Osteocyte (in vitro differentiated cells): ENCODE data around the genes DDB2 and NUP160.

DNA sequence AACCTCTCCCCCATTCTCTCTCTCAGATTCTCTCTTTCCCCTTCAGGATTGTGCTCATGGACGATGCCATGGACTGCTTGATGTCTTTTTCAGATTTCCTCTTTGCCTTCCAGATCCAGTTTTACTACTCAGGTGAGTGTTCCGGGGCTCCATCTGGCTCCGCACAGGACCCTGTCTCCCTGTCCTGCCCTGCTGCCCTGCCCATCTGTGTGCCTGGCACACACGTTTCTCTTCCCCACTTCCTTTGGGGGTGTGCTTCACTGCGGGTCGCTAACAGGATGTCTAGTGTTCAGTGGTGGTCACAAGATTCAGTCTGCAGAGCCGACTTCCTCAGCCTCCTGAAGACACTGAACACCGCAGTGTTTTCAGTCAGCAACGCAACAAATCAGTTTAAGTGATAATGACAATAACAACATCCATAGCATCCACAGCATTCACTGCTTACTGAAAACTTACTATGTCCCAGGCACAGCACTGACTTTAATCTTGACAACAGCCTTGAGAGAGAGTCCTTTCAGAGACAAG, 21.5 kb downstream of the ARFGAP2 start:
- PRO-cap, result no peak

- PRO-cap, result no peak
Measured at GRCh38 chr11:47175970-47176520, 634 bp downstream of the ARFGAP2 start.

DNA sequence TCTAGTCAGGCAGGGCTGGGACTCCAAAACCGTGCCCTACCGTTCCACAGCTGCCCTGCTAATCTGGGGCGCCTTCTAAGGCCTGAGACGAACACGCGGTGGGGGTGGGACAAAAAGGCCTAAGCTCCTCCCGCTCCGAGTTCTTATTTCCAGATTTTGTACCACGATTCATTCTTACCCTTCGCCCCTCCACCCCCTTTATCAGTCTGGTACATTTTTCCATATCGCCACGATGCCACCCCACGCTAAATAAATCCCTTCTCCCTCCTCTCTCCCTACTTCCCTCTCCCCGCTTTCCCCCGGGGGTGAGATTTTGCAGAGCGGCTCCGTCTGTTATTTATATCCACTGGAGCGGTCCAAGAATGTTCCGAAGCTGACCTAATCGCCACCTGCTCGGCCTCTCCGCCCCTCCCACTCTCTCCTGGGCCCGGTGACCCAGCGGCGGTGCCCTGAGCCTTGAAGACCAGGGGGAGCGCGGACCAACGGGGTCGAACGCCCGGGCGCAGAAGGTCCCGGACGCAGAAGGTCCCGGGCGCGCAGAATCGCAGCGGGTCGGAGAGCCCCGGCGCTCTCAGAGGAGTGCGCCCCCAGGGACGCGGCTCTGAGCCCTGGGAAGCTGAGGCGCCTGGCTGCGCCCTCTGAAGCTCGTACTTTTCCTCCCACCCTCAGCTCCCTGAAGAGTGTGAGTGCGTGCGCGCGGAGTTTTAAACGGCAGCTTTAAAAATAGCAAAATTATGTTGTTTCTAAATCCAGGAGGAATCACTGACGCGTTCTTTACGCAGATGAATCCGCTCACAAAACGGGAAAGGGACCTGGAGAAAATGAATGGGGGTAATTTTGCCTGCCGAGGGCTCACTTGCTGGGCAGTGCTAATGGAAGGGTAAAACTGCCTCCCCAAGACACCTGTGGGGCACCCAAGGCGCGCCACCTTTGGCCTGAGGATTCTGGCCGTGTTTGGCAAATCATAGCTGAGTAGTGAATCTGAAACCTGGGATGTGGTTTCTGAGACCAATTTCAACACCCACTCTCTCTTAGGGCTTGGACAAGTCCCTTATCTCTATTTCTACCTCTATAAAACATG, 1.0 kb upstream of the PACSIN3 start:
- PRO-cap, result unidirectional peak, minus-strand start at position 65 of the sequence; unidirectional peak, minus-strand start at position 640 of the sequence

DNA sequence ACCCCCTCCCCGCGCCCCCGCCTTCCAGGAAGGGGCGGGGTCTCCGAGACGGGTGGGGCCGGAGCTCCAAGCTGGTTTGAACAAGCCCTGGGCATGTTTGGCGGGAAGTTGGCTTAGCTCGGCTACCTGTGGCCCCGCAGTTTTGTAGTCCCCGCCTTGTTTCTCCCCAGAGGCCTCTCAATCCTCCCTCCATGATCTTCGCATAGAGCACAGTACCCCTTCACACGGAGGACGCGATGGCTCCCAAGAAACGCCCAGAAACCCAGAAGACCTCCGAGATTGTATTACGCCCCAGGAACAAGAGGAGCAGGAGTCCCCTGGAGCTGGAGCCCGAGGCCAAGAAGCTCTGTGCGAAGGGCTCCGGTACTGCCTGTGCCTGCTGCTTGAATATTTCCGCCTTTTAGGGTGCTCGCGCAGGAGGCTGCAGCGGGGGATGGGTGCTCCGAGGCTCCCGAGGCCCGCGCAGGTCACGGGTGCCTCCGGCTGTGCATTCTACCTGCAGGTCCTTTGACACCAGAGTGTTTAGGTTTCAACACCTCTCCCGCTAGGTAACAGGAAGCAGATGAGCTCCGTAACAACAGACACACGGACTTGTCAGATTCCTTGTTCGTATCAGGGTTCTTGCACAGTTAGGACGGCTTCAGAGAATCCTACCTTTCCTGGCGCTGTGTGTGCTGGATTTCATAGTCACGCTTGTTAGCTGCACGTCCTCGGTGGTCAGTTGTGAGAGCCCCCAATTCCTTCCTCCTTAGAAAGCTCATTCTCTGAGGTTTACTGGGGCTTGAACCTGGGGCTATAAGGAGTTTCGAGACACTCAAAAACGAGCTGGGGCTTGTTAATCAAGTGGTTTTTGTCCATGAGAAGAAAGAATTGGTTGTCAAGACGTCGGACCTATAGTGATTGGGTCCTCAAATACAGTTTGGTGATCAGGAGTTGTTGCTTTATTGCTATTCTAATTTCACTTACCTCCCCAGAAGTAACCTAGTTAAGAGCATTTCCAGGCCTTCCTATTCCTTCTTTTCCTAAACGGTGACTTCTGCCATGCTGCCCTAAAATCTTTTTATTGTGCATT, at the start of gene DDB2:
Gene DDB2, plus strand, starts transcription at position 74 of the 1,072 bp plus-strand sequence.
- PRO-cap, result bidirectional peak, plus-strand start at position 74 of the sequence, minus-strand start outside the sequence

GRCh38 chr11:47244964-47246111, 3.3 kb downstream of the ACP2 start:
- PRO-cap, result no peak

DNA sequence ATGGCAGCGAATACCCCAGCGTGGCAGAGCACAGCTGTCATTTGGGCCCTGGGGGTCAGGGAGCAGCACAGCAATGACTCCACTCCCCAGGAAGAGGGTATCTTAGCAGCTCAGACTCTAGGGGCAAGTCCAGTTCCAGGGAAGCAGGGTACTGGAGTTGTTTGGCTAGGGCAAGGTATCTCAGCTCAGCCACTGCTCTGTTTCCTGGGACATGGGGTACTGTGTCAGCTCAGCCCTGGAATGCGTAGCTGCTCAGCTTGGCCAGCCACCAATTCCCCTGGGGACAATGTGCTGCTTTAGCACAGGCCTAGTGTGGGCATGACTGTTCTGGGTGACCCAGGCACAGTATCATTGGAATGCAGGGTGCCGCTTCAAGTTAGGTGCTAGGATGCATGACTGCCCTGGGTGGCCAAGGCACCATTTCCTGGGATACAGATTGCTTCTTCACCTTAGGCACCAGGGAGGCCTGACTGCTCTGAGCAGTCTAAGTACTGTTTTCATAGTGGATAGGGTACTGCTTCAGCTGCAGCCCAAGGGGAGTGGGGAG, 46.8 kb downstream of the MYBPC3 start:
- PRO-cap, result no peak

- PRO-cap, result no peak
Measured at GRCh38 chr11:47328889-47329620, 23.4 kb downstream of the MYBPC3 start.

DNA sequence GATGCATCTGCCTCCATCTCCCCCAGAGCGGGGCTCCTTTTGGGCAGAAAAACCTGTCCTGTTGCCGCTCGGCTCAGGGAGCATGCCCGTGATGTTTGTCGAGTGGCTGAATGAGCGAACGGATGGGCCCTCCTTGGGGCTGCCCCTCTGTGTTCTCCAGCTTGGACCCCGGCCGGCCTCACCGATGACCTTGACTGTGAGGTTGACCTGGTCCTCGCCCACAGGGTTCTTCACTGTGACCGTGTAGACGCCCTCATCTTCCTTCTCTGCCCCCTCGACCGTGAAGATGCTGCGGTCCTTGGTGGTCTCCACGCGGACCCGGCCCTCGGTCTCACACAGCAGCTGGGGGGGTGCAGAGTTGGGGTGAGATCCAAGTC, 14.2 kb downstream of the MYBPC3 start:
- PRO-cap, result no peak

DNA sequence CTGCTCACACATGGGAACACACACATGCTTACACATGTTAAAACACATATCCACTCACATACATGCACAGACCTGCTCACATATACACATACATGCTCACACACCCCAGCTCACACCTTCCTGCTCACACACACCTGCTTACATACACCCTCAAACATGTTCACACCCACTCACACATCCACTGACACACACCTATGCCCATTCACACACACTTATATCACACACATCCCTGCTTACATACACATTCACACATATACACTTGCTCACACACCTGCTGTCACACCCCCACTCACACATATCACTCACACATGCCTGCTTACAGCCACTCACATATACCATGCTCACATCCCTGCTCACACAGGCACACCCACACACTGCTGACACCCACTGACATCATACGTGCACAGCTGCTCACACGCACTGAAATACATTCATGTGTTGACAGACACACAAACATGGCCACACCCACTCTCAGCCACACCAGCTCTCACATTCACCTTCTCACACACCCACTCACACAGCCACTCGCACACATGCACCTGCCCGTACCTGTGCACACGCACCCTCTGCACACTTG, 5.6 kb upstream of the MYBPC3 start:
- PRO-cap, result no peak

DNA sequence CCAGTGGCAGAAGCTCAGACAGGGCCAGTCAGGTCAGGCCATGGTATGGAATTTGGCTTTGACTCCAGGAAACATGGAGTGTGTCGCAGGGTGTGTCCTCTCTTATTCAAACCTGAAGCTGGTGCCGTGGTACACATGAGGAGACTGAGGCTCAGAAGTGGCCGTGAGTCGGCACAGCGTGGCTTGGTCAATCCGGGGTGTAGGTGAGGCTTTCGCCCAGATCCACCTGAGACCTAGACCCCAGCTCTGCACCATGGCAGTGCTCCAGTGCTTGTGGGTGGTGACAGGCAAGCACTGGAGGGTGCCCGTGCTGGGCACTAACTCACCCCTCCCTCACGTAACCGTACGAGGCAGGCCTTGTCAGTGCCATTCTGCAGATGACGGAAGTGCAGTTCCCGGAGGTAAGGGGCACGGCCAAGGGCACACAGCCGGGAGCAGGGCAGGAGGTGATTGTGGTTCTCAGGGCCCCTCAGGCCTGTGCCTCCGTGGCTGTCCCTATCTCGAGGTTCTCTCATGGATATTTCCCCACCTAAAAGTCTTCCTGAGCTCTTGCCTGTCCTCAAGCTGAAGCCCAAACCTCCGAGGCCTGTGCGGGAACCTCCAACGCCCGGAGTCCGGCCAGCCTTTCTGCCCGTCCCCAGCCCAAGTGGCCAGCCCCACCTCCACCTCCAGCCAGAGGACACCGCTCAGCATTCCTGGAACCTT, 10.7 kb upstream of the SPI1 start:
- PRO-cap, result no peak

GRCh38 chr11:47393743-47394690, 14.4 kb upstream of the SLC39A13 start:
- PRO-cap, result no peak

DNA sequence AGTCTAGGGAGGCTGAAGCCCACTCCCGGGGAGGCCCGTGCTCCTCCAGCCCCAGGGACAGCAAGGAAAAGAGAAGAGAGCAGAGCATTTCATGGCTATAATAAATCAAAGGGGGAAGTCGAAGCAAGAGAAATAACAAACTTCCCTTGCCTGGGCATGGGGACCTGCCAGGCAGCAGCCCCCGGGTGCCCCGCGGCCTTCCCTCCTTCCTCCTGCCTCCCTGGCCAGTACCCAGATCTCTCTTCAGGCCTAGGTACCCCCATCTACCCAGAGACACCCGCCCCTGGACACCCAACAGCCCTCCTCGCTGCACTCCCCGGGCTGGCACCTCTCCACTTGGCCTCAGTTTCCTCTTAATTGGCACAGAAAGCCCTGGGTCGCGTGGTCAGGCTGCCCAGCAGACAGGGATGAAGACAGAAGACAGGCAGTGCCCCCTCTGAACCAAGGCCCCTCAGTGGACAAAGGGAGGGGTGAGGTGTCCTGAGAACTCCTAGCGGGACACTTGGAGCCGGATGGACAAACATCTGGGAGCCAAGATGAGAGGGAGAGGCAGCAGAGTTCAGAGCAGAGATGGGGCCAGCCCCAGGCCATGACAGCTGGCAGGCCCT, 12.8 kb upstream of the SLC39A13 start:
- PRO-cap, result no peak

DNA sequence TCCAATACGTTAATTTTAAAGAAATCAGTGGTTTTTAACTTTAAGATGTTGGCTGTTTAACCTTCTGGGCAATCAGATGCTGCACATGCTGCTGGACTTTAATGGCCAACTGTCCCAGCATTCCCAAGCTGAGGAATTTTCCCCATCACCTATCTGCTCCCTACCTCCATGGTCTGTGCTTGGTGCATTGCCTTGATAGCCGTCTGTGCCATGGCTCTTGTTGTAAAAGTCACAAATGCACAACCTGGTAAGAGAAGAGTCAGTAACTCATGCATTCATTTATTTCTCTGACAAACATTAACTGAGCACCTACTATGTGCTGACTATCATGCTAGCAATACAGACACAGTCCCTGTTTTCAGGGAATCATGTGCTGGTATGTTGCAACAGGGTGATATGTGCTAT, 34.4 kb upstream of the RAPSN start:
- PRO-cap, result no peak

DNA sequence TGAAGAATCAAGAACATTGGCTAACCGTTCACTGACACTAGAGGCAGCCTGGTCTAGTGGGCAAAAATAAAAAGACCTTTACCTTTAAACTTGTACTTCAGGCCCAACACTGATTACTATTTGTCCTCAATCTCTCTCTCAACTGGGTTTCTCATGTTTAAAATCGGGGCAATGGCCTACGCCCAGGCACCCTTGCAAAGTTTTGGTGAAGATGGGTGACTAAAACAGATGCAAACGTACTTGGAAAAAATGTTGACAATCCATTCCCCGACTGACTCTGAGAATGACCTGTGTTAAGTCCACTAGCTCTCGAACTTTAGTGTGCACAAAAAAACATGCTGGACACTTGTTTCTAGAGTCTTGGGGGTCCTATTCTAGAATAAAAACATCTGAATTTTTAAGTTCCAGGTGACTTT, 48.5 kb upstream of the RAPSN start:
- PRO-cap, result no peak

- PRO-cap, result no peak
Measured at GRCh38 chr11:47532832-47533213, 20.1 kb downstream of the CELF1 start.

- PRO-cap, result unidirectional peak, plus-strand start at chr11:47552338
Measured at GRCh38 chr11:47551986-47552607, 835 bp downstream of the CELF1 start.

GRCh38 chr11:47742493-47742909, 24.6 kb downstream of the FNBP4 start:
- PRO-cap, result no peak

- PRO-cap, result bidirectional peak, plus-strand start at chr11:47848635, minus-strand start at chr11:47848330
Measured at GRCh38 chr11:47848195-47849040, at the start of gene NUP160. TSS of gene NUP160 (minus strand) at chr11:47848350.

DNA sequence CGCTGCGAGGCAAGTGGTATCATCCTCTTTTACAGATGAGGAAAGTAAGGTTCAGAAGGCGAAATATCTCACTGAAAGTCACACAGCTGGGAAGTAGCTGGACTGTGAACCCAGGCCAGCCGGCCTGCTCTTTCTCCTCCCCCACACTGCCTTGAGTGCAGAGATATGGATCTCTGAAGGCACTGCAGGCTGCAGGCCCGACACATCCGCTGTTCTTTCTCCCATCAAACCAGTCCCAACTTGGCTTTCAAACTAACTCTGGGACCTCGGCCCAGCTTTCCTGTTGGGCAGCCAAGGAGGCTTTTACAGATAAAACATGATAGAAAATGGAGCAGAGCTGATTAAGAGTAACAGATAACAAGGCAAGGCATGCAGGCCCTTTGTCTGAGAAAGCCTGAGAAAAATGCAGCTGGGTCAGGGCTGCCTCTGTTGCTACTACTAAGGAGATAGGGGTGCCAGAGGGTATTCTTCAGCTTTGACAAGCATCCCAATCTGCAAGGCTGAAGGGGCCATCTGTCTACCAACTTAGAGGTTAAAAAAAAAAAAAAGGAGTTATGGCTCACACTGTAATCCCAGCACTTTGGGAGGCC, 63.9 kb upstream of the PTPRJ start:
- PRO-cap, result no peak

DNA sequence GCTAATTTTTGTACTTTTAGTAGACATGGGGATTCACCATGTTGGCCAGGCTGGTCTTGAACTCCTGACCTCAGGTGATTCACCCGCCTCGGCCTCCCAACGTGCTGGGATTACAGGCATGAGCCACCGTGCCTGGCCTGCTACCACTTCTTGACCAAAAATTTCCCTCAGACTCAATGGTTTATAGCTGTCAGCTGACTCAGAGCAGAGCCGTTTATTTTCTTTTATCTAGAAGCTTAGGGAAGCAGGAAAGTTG, 56.3 kb upstream of the PTPRJ start:
- PRO-cap, result no peak